Heart right ventricle (tissue), 2 donors: ENCODE results near the gene KPNA3.

- PRO-cap, 2 experiments: no peak in any of the 2 experiments
These were observed 46.6 kb downstream of the CAB39L start for GRCh38 chr13:49397281-49397682.

GRCh38 chr13:49533926-49534417 lies 38.2 kb downstream of the PHF11 start:
- PRO-cap, 2 experiments: no peak in any of the 2 experiments

DNA sequence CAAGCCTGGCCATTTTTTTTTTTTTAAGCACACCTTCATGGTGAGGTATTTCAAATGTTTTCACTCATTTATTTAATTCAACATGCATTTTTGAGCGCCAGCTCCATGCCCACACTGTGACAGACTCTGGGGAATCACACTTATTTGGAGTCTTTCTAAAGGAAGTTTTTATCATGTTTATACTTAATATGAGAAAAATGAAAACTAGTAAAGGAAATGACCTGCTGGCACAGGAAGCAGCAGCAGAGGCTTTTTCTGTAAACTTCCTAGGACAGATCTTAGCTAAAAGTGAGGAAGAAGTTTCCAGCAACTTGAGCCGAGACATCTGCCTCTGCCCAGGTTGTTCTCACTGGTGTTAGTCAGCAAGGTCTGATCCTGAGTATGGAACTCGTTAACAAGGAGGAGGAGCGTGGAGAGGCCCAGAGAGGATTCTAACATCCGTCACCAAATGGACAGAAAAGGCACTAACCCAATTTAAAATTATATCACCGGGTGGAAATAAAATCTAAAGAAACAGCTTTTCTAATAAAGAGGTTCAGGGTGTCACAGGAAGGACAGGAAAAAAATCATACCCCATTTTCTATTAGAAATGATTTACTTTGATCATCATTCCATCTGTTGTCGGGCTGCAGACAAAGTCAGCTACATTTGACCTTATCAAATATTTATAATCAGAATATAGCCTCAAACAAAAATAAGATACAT lies 43.6 kb downstream of the PHF11 start:
- PRO-cap, 2 experiments: no peak in any of the 2 experiments

DNA sequence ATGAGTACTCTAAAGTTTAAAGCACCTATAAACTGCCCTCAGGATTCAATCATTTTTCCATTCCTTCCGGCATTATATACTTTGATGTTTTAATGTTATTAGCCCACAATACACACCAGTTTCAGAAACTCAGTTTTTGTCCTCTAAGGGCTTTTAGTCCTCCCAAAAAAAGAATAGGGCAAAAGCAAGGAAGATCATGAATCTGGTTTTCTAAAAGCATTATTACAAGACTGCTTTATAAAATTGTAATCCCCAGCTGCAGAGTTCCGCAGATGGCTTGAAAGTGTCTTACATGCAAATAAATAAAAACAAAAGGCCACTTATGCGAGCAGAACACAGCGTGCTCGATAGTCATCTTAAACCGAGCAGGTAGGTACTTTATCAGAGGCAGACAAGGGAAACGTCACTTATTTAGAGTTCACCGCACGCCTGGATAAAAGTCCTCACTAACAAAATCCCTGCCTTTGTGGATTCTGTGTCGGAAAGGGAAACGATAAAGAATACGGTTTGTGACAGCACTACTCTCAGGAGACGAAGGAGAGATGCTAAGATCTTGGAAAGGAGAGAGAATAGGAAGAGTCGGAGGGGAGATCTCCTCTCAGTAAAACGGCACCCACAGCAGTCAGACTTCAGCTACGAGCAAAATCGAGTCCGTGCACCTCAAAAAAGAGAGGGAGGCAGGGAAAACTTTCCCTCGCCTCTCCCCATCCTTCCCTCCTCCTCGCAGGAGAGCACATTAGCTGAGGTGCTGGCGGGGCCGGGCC lies 677 bp downstream of the RCBTB1 start:
- PRO-cap, 2 experiments: no peak in any of the 2 experiments

DNA sequence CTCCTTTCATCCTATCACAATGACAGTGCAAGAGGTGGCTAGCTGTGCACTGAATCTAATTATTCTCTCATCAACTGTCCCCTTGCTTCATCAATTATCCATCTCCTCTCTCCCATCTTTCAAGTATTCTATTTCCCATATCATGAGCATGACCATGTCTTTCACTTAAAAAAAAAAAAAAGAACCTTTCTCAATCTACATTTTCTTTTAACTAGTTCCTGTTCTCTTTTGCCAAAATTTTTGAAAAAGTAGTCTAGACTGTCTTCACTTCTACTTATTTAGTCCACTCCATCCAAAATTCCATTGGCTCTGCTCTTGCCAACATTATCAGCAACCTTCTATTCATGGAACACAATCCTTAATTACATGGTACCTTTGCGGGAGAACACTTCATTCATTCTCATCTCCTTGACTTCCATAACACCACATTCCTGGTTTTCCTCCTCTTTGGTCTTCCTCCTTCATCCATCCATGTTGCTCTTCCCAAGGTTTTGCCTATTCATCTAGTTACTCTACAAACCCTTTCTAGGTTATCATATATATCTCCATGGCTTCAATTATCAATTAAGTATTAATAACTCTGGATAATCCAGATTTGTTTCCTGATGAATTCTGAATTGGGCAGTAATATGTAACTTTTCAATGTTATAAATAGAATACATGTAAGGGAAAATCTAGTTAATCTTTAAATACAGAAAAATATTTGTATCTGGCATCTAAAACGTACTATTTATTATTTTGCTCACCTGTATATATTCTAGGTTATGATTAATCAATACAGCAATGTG lies 27.7 kb downstream of the KPNA3 start:
- PRO-cap, 2 experiments: no peak in any of the 2 experiments

GRCh38 chr13:49791647-49792059 lies 829 bp downstream of the KPNA3 start:
- PRO-cap, 2 experiments: peak in 1 of 2 experiments; most common plus-strand start chr13:49791981 (in 1)

GRCh38 chr13:49792060-49792854 lies at the start of gene KPNA3:
Gene KPNA3, minus strand, starts transcription at chr13:49792682.
- PRO-cap, 2 experiments: peak in 2 of 2 experiments; most common plus-strand start chr13:49792436 (in 1); most common minus-strand start chr13:49792538 (in 2)

- PRO-cap, 2 experiments: no peak in any of the 2 experiments
These were observed 33.6 kb downstream of the KCNRG start for GRCh38 chr13:50048595-50049417.

- PRO-cap, 2 experiments: peak in 1 of 2 experiments; most common minus-strand start chr13:50125541 (in 1)
These were observed 110.1 kb downstream of the KCNRG start for GRCh38 chr13:50125443-50125607.

GRCh38 chr13:50128349-50128962 lies 113.2 kb downstream of the KCNRG start:
- PRO-cap, 2 experiments: no peak in any of the 2 experiments

- PRO-cap, 2 experiments: no peak in any of the 2 experiments
These were observed 137.1 kb downstream of the KCNRG start for GRCh38 chr13:50152269-50152765.

DNA sequence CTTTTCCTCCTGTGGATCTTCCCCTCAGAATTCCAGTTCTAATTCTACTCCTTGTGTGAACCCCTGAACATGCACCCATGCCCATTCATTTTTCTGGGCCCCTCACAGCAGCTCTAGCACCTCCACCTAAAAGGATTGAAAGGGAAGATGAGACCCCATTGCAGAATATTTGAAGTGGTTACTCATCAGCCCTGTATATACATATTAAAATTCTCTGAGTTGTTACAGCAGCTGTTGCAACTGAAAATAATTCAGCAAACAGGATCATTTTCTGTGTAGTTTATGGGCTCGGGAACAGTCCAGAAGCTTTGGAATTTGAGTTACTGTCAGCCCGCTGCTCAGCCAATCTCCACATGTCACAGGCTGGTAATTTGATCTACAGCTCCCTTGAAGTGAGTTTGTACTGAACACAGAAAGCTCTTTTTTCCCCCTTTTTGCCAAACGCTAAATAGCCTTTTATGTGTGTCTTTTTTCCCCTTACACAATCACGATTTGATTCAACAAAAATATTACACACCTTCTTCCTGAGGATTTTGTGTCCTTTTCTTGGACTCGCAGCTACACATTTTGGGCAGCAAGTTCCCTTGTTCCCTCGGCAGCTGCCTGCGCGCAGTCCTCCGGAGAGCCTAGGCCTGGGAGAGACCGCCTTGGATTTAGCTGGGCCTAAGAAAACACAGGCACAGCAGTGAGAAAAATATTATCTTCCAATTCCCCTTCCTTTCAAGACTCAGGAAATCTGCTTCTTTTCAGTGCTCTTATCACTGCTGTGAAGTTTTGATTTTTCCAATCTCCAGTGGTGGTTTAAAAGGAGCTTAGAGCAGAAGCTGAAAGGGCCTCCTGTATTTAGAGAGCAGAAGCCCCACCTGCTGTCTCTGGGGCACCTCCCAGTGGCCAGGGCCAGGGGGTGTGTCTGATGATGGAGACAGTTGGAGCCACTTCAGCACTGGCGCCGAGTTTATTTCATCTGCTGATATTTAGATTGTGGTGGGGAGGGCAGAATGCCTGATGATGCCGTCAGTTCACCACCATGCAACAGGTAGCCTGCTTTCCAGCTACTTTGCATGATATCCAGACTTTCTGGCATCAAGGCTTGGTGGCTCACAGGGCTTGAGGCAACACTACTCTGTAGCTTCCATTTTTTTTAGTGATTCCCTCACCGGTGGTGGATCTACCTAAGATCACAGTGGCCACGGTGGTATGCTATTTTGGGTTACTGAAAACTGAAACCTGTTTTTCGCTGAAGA lies 371.5 kb downstream of the KCNRG start:
- PRO-cap, 2 experiments: no peak in any of the 2 experiments

GRCh38 chr13:50389588-50390314 lies 374.5 kb downstream of the KCNRG start:
- PRO-cap, 2 experiments: no peak in any of the 2 experiments

- PRO-cap, 2 experiments: no peak in any of the 2 experiments
These were observed 333.0 kb downstream of the DLEU7 start for GRCh38 chr13:50510479-50510901.

DNA sequence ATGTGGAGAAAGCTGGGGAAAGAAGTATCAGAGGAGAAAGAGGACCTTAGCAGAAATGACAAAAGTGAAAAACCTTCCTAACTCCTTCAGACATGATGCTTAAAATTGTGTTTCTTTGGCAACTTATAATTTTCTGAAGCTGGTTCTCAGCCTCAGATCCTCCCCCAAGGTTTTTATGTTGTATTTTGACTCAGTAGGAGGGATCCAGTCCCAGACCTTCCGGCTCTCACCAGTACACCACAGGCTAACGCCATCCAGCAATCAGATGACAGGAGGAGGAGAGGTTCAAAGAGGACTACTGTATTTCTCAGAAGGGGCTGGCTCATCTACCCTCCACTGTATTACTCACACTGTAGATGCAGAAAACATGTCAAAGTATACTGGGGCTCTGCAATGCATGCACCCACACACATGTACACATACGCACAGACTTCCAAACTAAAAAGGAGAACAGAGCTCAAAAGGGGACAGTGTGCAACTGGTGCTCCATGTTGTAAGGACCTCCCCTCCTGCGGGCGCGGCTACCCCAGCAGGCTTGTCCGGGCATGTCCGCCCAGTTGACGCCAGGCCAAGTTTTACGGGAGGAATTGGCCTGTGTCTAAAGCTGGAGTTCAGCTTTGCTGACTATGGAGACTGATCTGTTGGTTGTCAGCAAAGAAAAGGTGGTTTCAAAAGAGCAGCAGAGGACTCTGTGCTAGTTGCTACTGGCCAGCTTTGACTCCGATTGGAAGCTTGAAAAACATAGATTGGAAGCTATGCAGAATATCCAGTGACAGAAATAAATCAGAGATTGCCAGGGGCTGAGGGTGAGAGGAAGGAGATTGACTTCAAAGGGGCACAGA lies 314.3 kb downstream of the DLEU7 start:
- PRO-cap, 2 experiments: peak in 2 of 2 experiments; most common plus-strand start position 264 of the sequence (in 1); most common minus-strand start position 501 of the sequence (in 1)

- PRO-cap, 2 experiments: no peak in any of the 2 experiments
These were observed 245.1 kb downstream of the DLEU7 start for GRCh38 chr13:50598221-50598919.

DNA sequence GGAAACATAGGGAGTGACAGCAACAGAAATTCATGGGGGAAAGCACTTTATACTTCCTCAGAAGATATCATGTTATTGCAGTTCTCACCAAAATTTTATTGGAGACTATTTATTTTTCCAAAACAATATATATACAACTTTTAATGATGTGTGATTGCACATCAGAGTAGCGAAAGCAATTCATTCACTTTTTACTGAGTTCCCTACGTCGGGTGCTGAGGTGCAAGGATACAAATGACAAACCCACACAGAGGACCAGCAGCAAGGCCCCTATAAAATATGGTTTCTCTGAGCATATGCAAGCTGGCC lies 213.3 kb downstream of the DLEU7 start:
- PRO-cap, 2 experiments: no peak in any of the 2 experiments

DNA sequence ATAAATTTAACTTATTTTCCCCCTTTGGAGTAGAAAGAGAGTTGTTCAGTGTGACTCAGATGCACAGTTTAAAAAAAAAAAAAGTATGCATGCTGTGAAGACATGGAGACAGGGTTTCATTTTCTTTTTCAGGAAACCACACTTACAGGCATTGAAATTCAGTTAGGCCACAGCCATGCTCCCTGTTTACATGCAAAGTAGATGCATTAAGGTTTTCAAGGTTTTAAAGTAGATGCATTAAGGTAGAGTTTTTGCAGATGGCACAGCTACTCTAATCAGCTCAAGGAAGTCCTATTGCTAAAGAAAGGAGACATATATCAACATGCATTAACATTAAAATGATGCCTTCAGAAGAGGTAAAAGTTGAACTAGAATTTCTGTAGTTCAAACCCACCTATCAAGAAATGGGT lies 16.0 kb upstream of the RNASEH2B start:
- PRO-cap, 2 experiments: no peak in any of the 2 experiments

DNA sequence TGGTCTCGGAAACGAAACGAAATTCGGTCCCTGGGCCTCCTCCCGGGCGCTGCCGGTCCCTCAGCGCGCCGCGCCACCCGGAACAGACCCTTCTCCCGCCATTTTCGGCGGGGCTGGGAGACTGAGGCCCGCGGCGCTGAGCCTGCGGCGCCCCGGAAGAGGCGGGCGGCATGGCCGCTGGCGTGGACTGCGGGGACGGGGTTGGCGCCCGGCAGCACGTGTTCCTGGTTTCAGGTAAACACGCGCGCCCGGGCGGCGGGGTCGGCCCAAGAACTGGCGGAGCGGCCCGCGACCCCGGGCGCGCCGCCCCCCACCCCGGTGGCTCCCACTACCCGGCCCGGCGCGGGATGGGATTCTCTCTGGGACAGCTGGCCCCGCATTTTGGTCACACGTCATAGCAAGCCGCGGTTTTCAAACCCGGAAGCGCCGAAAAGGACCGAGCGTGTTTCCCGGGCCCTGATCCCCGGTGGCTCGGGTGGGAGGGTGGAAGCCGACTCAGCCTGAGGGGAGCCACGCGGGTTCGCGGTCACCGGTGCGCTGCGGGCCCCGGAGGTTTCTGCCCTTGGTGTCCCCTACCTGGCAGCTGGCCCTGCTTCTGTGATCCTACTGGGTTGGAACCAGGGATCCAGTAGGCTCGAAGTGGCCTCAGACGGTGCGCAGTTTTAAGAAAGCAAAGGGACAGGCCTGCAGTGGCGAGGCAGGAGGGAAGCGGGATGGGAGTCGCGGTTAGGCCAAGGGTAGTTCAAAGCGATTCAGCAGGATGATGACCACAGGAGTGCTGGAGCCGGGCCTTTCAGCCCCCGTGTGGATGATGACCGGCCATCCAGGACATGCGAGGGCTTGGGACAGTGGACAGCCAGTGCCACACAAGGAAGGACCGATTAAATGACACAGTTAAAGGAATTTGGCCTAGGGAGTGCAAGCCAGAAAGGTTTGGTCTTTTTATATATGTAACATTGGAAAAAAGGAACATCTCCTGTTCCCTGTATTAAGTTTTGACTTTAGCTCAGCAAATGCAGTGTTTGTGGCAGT lies 632 bp downstream of the RNASEH2B start:
- PRO-cap, 2 experiments: peak in 2 of 2 experiments; most common plus-strand start position 90 of the sequence (in 1); most common minus-strand start position 115 of the sequence (in 2)

GRCh38 chr13:50914289-50914511 lies 4.6 kb downstream of the RNASEH2B start:
- PRO-cap, 2 experiments: no peak in any of the 2 experiments